Measurements from ENCODE around the genes POFUT1 and ACTL10.

GRCh38 chr20:32040572-32041117, 11.4 kb upstream of the HCK start:
- PRO-cap = no peak

GRCh38 chr20:32062548-32063327, 10.7 kb downstream of the HCK start:
- PRO-cap = bidirectional peak, plus-strand start at chr20:32063045, minus-strand start at chr20:32062849

GRCh38 chr20:32193176-32194030, 14.1 kb downstream of the PLAGL2 start:
- PRO-cap = no peak

DNA sequence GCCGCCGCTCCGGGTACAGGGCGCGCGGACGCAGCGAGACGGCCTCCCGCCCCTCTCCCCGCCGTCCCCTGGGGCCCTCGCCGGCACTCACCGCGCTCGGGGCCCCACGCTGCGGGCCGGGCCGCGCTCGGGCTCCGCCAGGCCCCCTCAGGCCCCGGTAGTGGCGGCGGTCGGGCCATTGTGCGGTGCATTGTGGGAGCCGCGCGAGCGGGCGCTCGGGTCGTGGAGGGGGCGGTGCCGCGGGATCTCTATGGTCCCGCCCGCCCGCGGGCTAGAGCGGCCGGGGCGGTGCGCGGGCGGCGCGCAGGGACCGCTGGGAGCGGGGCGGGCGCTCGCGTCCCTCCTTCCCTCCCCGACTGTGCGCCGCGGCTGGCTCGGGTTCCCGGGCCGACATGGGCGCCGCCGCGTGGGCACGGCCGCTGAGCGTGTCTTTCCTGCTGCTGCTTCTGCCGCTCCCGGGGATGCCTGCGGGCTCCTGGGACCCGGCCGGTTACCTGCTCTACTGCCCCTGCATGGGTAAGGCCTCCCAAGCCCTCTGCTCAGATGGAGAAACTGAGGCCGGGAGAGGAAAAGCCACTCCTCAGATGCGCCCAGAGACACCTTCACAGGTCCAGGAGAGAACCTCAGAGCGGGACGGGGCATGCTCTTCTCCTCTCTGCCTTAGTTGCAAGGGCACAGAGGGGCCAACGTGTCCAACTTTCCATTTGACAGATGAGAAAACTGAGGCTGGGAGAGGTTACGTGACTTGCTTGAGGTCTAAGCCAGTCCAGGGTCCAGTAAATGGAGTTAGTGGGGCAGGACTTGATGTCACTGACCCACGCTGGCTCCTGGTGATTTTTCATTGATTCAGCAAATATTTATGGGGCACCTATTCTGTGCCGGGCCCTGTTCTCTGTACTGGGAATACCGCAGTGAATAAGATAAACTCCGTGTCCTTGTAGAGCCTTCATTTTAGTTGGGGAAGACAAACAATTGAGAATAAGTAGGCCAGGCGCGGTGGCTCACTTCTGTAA, at the start of gene POFUT1:
Gene POFUT1 (plus strand): TSS at position 331 of the 1,013 bp plus-strand sequence.
- PRO-cap = bidirectional peak, plus-strand start at position 335 of the sequence, minus-strand start at position 155 of the sequence

DNA sequence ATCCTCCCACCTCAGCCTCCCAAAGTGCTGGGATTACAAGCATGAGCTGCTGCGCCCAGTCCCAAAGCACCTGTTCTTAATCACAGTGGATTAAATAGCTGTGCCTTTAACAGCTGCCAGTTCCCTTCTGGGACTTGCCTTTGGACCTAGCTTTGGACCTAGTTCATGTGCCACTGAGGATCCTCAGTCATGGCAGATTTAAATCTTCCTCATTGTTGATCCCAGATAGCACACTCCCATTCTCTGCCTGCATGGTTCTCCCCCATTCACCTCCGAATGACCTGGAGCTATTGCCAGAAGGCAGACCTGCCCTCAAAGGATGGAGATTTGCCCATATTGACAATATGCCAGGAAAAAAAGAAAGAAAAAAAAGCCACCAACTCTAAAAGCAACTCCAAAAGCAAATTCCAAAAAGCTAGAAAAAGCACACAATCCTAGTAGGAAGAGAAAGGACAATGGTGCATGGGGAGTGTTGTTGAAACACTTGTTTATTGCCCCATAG, 10.7 kb downstream of the POFUT1 start:
- PRO-cap = no peak

DNA sequence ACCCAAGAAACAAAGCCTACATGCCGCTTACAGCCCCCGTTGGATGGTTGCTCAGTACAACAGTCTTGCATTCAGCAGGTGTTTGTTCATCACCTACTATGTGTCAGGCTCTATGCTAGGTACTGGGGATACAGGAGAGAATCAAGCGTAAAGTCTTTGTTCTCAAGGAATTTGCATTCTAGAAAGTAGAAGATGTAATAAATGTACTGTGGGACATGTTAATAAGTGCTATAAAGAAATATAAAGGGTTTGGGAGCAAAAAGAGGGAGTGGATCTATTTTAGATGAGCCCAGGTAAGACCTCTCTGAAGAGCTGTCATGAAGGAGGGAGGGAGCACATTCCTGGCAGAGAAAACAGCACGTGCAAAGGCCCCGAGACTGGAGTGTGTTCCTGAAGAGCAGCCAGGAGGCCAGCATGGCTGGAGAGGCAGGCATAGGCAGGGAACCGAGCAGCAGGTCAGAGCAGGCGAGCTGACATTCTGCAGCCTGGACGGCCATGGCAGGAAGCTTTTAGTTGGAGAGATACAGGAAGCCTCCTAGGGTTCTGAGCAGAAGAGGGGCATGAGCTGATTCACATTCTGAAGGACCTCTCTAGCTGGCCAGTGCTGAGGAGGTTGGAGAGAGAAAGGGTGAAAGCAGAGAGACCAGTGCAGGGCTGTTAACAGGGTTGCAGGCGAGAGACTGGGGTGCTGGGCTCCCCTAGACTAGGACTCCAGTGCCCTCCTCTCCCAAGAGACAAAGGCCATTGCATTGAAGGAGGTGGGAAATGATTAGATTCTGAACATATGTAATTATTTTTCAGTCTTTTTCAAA, 29.6 kb downstream of the POFUT1 start:
- PRO-cap = no peak

GRCh38 chr20:32360082-32360558, 2.0 kb downstream of the ASXL1 start:
- PRO-cap = no peak

DNA sequence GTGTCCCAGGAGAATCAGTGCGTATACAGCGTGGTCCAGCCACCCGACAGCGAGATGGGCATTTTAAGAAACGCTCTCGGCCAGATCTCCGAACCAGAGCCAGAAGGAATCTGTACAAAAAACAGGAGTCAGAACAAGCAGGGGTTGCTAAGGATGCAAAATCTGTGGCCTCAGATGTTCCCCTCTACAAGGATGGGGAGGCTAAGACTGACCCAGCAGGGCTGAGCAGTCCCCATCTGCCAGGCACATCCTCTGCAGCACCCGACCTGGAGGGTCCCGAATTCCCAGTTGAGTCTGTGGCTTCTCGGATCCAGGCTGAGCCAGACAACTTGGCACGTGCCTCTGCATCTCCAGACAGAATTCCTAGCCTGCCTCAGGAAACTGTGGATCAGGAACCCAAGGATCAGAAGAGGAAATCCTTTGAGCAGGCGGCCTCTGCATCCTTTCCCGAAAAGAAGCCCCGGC, 75.3 kb downstream of the ASXL1 start:
- PRO-cap = no peak

GRCh38 chr20:32541052-32541731, 43.9 kb downstream of the NOL4L start:
- PRO-cap = no peak

DNA sequence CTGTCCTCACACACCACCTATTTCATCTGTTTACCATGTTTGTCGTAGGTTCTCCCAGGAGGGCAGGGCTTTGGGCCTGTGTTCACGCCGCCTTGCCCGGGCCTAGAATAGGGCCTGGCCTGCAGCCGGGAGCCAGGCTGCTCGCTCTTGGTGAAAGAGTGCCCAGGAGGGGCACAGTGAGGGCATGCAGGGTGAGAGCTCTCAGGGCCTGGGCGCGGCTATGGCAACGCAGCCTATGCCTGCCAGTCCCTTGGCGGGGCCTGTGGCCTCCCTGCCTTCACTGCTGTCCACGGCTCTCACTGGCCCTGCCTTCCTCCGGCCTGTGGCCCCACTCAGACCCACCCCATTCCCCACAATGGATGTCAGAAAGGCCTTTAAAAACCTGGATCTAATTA, 22.6 kb upstream of the NOL4L start:
- PRO-cap = no peak

DNA sequence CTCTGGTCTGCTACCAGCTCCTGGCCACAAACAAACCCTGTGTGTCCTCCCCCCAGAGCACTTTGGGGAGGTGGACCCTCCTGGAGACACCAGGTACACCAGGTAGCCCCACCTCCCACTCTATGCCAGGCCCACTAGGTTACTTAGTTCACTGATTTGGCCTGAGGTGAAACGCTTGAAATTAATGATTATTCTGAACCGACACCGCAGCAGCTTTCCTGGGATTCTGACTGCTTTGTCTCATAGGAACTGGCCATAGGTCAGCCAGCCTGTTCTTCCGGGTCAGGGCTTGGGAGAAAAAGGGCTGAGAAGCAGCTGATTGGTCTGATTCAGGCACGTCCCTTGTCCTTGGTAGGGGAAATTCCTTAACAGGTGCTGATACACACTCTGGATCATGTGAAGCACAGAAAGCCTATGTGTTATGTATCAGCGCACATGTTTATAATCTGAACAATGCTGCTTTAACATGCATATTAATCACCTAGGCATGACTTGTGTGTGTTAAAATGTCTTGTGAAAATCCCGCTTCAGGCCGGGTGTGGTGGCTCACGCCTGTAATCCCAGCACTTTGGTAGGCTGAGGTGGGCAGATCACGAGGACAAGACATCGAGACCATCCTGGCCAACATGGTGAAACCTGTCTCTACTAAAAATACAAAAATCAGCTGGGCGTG, 15.5 kb downstream of the DNMT3B start:
- PRO-cap = no peak

DNA sequence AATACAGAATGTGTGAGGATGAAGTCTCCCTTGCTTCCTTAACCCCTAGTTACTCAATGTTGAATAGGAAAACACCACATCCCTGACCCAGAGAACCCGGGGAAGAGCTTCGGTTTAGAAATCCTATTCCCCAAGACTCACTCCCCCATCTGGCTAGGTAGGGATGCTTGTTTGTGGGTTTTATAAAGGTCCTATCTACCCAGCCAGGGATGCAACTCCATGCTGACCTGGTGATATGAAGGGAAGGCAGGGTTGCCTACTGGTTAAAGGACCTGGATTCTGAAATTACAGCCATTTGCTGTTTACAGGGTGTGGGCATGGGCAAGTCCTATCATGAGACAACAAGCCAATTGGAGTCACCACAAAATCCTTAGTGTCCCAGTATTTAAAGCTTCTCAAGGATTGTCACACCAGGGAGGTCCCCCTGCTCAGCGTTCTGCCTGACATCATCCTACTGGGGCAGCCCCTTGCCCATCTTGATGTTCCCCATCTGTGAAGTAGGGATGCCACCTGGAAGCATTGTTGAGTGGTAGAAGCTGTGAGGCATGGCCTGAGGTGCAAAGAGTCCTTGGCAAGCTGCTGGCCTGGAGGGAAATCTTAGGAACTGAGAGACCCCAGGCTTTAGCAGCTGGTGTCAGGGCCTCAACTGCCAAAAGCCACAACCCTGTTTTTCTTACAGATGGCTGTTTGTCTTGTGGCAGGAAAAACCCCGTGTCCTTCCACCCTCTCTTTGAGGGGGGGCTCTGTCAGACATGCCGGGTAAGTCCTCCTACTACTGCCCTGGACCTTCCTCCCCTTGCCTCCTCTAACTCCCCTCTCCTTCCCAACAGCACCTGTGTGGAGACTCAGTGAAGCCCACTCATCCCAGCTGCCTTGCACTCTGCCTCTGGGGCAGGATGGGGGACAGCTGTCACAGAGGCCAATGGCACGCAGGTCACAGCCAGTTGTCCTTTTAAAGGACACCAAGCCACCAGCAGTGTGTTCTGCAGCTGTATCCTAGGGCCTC, 23.3 kb upstream of the MAPRE1 start:
- PRO-cap = no peak

DNA sequence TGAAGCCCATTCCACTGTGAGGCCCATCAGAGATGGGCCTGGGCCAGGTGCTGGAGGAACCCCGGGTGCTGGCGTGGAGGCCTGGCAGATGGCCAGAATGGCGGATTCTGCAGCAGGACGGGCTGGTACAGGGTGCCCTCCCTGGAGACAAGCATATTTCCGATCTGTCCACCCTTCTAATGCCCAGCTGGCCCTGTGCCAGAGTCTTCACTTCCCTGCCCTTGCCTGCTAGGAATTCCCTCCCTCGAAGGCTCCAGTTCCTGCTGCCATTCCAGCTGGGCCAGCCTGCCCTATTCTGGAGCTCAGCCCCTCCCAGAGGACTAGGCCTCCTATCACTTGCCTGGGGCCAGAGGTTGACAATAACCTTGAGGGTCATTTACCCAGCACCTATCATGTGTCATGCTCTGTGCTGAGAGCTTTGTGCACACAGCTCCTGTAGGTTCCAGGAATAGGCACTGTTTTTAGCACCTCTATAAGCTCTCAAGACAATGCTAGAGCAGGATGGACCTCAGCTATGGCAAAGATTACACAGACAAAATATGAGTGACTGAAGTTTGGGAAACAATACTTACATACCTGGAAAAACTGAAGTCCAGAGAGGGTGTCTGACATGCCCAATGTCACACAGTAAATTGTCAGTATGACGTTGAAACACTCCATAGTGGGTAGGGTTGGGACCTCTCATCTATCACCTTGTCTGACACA, 21.4 kb downstream of the SUN5 start:
- PRO-cap = no peak

DNA sequence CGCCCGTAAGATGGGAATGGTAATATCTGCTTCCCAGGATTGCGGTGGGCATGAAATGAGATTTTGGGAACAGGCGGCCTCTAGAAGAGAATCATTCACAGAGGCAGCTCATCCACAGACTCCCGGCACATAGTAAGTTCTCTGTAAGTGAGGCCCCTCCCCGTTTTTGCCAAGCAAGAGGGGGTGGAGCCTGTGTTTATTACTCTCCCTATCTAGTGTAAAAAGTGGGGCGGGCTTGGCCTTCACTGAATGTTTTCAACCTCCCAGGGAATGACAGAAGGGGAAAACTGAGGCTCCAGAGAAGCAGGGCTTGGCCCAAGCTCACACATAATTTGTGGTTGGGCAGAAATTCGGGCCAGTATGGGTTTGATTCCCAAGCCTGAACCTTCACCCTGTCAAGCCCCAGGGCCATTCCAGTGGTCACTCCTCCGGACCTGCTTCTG, 20.0 kb downstream of the SUN5 start:
- PRO-cap = no peak

DNA sequence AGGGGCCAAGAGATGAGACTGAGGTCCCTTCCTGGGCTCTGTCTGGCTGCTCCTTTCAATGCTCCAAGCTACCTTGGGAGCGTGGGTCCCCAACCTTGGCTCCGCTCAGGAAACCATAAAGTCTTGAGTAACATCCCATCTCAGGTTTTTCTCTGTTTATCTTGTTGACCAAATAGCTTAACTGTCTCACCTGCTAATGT, 237 bp upstream of the BPIFA1 start:
- PRO-cap = no peak

- PRO-cap = no peak
Measured at GRCh38 chr20:33387187-33387649, 14.1 kb downstream of the CDK5RAP1 start.

DNA sequence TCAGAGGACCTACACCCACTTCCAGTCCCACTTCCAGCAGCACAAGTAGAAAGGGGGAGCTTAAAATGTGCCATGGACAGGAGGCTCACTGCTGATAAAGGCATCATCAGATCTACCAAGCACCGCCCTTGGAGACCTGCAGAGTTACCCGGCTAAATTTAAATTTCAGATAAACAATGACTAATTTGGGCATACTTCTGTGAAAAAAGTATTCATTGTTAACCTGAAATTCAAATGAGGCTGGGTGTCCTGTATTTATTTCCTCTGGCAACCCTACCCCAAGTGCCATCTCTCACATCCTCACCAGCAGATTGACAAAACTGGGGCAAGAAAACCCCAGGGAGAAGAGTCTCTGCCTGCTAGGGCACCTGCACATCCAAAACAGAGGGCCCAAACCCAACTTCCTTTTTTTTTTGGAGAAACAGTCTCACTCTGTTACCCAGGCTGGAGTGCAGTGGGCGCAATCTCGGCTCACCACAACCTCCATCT, 7.8 kb upstream of the CDK5RAP1 start:
- PRO-cap = no peak

GRCh38 chr20:33442905-33443476, 572 bp downstream of the SNTA1 start:
- PRO-cap = no peak

GRCh38 chr20:33648985-33649726, 13.0 kb upstream of the C20orf144 start:
- PRO-cap = no peak

DNA sequence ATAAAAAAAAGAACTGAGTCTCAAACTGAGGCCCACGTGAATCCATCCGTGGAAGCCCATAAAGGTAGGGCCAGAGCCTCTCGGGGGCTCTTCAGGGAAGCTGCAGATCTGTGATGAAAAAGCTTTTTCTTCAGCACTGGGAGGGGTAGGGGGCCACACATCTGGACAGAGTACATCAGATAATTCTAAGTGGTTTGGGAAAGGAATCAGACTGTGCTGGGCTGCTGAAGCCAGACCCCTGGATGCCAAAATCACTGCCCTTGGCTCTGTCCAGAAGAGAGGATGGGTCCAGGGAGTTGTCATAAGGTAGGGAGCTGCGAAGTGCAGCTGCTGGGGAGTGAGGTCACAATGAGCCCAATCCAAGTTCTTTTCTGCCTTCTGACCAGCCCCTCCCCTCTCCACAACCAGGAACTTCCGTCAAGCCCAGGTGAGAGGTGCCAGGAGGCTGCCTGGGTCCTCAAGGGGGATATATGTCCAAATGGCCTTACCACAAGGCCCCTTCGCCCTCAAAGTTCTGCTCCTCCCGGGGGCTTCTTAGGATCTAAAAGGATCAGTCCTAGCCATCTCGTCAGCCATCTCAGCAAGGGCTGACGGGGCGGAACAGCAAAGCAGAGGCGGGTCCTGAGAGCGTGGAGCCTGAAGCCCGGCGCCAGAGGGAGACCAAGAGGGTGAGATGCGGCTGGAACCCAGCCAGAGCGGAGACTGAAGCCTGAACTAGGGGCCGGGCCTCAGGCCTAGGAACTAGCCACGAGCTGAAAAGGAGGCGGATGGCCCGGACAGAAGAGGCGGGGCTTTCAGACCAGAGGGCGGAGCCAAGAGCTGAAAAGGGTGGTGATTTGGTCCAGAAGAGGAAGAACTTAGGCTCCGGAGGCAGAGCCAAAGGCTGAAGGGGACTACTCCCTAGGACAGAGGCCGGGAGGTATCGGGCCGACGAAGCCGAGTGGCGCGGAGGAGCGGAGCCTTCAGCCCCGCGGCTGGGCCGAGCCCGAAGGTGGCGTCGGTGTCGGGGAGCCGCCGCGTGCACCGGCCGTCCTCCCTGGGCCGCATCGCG, at the start of gene ACTL10:
Gene ACTL10 (plus strand): TSS at position 851 of the 1,051 bp plus-strand sequence.
- PRO-cap = bidirectional peak, plus-strand start at position 822 of the sequence, minus-strand start at position 704 of the sequence

Measured in sternocleidomastoid (tissue), 1 donor.